ENCODE results near the genes HSD17B3 and HEMGN.

DNA sequence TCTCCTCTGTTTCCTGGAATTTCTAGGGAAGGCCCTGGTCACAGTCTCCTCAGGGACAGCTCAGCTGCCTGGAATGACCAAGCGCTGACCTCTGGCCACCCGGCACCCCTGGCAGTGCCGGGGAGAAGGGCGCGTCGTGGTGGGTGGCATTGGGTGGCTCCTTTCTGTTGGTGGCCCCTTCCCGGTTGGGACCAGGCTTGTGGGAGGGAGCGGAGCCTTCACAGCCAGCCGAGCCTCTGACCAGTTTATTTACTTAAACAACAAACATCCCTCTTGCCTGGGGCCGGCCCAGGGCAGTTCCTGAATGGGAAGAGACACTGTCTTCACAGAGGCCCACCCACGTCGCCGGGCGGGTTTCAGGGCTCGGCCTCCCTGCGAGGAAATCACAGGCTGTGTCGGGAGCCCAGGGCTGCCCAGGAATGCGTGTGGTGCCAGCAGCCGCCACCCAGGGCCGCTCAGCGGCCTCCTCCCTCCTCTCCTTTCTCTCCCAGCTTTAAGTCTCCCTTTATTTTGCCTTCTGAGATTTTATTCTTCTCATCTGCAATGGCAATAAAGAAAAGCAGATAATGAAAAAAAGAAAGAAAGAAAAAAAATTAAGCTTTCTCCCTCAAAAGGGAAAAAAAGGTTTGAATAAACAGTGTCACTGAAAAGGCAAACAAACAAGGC is 132.5 kb downstream of the HSD17B3 start:
- PRO-cap, result bidirectional peak, plus-strand start at position 386 of the sequence, minus-strand start at position 238 of the sequence

GRCh38 chr9:96301897-96302581 is at the start of gene HSD17B3:
Gene HSD17B3, minus strand, starts transcription at chr9:96302176.
- PRO-cap, result no peak

DNA sequence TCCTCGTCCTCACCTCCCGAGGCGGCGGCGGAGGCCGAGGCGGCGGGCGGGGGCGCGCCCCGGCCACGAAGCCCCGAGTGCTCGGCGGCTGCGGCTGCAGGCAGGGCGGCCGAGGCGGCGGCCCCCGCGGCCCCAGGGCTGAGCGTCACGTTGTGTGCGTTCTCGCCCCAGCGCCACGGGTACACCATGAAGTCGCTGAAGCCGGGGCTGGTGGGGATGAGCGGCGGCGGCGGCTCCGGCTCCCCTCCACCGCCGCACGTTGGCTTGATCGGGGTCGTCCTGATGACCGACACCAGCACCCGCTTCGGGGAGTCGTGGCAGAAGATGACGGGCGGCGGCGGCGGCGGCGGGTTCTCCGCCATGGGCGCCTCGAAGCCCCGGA is 532 bp downstream of the ZNF367 start:
- PRO-cap, result no peak

DNA sequence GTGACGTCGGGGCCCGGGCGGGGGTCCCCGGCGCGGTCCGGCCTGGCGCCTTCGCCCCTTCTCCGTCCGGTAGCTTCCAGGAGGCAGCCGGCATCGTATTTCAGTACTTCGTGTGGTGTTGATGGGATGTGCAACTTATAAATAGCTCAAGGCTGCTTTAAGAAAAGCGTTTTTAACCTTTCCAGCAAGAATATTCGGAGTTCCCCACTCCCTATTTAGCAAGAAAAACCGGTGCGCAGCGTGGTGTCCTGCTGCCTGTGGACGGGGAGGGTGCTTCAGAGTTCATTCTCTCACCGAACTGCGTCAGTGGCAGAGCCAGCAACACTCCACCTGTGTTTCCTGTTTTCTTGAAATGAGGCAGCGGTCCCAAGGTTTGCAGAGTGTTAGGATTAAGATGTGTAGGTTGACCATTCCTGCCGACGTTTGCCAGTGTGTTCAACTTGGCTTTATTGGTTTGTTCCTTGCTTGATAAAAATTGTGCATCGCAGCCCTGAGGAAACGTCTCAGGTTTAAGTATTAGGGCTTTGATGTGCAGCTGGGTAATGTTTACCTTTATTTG is 1.2 kb downstream of the HABP4 start:
- PRO-cap, result bidirectional peak, plus-strand start at position 380 of the sequence, minus-strand start at position 277 of the sequence

DNA sequence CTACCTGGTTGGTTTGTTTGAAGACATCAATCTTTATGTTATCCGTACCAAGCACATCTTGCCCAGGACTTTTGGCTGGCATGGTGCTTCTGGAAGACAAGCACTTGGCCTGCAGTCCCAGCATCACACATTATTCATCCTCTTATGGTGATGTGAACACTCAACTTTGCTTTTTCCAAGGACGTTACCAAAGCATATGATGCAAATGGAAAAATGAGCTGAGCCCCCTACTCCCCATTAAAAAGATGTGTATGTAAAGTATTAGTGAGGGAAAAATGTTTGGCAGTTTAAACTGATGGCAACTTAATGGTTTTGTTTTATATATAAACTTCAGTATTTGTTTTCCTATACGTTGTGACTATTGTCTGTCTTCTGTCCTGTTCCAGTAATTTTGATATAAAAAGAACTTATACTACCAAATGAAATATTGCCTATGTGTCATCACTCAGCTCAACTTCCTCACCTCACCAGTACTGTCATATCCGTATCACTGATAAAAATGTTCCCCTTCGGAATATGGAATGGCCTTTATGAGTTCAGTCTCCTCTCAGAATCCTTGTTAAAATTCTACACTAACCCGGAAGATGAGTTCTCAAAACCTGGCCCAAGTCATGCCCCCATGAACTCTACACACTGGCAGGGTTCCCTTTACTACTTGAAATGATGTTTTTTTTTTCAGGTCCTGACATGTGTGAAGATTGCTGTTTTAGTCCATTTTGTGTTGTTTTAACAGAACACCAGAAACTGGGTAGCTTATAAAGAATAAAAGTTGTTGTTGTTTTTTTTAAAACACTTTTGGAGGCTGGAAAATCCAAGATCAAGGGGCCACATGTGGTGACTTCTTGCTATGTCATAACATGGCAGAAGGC is 34.0 kb upstream of the ZNF510 start:
- PRO-cap, result no peak

DNA sequence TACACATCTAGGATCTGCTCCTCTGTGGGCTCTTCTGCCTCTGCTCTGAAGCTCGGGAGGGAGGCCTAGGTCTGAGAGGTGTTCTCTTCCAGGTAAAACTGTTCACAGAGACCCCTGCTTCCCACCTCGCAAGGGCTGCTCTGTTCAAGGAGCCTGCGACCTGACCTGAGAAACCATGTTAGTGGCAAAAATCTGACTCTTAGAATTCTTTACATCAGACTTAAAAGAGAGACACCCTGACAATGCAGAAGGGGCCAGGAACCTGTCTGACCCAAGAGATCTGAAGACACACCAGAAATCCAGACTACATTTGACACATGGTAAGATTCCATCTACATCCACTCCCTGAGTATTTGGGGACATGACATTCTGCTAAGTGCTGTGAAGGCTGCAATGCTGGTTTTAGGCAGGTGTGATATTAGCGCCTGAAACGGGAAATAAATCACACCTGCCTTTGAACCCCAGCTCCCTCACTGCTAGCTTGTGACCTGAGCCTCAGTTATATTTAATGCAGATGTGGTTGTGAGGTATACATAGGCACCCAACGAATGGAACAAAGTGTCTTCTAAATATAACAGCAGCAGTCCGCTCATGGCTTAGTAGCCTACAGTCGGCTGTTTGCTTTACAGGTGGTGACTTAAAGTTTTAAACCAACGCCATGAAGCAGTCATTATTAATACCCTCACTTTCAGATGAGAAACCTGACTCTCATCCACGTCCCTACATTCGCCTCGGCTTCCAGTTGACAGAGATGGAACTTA is 808 bp downstream of the ZNF782 start:
- PRO-cap, result no peak

DNA sequence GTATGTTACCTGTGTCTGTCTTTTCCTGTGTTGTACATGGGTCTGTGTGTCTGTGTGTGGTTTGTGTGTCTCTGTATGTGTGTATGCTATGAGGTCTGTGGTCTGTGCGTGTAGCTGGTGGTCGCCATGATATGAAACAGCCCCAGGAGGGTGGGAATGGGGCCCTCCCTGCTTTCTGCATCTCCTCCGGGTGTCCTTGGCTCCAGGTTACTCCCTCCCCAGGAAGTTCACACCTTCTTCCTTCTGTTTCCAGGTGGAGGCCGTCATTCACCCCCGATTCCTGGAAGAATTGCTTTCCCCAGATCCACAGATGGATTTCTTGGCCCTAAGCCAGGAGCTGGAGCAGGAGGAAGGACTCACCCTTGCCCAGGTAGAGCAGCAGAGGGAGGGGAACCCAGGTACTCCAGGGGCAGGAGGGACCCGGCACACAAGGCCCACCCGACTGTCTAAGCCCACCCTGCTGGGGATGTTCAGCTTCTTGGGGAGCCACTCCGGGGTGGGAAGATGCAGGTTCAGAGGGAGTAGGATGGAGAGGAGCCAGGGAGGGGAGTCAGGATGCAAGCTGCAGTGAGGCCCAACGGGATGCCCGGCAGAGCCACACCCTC is 9.1 kb downstream of the NUTM2G start:
- PRO-cap, result no peak

DNA sequence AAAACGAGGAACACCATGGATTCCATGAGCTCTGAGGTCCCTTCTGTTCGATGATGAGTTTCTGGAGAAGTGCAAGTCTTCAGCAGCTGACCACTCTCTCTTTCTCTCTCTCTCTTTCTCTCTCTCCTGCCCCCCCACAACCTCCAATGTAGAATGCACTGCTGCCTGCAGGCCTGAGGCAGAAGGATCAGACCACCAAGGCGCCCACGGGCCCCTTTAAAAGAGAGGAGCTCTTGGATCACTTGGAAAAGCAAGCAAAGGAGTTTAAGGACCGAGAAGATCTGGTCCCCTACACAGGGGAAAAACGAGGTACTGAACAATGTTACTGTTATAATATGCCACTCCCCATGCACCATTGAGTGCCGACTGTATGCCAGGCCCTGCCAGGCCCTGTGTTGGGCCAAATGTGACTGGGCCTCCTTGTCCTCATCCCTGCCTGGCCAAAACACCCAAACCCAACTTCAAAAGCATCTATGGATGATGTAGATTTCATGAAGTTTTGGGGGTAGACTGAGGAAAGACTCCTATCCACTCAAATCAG is 44.6 kb downstream of the TMOD1 start:
- PRO-cap, result no peak

- PRO-cap, result no peak
Measured at GRCh38 chr9:97591962-97592686, 41.0 kb downstream of the TSTD2 start.

DNA sequence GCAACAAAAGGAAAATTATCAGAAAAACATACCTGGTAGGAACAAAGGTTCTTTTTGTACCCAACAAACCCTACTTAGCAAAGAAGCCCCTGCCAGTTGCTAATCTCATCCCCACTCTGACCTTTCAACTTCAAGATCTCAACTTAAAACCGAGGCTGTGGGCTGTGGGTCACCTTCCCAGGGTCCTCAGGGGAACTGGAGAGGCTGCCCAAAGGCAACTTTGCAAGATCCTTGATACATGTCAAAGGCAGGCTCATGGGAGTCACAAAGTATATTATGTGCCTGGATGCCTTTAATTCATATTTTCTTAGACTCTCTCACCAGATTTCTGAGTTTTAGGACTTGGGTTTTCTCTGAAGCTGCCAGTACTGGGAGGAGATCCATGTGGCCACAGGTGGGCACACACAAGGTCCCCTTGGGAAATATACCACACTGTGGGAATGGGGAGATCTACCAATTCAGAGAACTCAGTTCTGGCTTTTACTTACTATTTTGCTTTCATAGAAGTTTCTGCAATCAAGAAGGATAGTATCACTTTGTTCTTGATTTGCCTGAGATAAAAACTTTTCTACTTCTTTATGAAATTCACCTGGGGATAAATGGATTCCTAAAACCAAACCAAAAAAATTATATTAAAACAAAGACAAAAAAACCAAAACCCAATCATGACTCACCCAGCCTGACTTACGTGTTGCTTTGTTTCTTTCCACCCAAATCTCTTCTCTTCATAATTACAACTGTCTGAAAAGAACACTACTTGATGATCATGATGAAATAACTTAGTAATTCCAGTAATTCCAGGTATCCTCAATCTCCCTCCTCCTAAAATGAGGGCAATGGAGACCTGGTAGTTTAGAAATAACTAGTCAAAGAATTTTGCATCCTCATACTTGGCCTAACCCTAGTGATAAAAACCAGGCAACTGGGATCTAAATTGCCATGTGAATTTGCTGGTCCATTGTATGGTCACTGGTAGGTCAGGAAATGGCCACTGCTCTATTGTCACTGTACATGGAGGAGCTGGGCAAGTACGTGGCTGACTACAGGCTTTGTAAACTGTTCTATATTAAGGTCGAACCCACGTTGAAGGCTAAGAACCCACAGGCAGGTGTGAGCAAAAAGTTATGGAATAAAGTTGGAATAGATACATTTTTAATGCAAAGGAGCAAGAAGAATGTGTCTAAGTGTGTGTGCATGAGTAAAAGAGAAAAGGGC is 27.1 kb downstream of the TSTD2 start:
- PRO-cap, result no peak

GRCh38 chr9:97625588-97626201 is 7.5 kb downstream of the TSTD2 start:
- PRO-cap, result no peak

DNA sequence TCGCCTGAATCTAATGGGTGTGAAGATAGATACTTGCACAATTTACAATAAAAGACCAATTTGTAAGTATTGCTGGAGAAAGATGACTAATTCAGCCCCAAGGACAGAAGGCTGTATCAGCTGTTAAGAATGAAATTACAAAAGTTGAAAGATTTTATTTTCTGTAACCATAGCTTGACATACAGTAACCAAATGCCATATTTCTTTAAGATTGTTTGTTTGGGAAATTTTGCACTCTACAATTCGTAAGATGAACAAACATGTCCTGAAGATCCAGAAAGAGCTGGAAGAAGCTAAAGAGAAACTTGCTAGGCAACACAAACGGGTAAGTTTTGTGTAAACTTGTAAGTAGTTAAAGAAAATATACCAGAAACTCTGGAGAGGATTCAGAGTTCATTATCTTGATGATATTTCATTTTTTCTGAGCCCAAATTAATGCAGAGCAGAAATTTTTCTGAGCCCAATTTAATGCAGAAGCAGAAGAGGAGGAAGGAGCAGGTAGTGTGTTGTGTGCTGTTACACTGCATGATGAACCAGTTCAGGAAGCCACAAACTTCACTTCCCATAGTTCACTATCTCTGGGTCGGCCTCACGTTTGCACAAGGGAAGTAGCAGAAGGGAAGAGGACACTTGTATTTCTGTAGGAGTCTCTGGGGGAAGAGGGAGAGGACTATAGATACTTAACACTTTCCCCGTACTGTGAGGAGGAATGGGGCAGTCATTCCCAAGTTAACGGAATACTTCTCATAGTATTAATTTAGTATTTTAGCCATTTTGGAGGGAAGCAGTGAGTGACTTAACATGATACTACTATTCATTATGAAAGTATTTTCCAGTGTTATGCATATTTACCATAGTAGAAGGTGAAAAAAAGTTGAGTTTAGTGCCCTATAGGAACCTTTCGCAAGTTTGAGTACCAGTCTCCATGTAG is 30.3 kb downstream of the XPA start:
- PRO-cap, result no peak

DNA sequence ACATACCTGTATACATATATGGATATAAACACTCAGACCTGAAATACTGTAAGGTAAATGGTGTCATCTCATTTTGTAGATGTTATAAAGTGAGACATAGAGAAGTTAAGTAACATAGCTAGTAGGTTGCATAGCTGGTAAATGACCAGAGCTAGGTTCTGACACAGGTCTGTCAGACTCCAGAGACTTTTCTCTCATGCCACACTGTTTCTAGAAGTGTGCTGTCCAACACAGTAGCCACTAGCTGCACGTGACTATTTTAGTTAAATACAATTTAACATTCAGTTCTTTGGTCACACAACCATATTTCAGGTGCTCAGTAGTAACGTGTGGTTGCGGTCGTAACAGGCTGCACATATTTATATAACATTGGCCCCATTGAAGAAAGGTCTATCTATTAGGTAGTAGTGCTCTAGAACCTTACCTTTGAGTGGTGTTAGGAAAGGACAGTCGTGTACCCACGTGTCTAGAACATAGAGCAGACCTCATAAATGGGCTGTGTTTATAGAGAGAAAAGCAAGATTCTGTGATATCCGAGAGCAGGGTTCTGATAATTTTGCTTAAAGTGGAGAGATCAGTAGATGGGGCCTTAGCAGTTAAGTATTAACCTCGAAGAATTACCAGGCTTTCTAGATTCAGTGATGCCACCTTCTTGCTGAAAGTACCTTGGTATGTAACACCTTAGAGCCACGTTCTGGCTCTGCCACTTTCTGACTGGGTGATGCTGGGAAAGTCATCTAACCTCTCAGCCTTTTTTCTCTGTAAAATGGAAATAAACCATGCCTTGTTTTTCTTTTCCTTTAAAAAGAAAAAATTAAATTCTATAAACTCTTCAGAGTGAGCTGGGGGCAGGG is 29.4 kb downstream of the XPA start:
- PRO-cap, result no peak

GRCh38 chr9:97670489-97671255 is 26.5 kb downstream of the XPA start:
- PRO-cap, result no peak

DNA sequence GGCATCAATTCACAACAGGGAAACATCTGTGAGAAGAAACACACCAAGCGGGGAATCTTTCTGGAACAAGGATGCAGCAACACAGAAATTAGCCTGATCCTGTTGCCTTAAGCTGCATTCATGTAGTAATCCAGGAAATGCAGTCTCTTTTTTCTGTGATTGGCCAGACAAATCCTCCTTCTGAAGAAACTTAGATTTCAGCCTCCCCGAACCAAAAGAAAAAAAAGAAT is 7.2 kb upstream of the XPA start:
- PRO-cap, result no peak

DNA sequence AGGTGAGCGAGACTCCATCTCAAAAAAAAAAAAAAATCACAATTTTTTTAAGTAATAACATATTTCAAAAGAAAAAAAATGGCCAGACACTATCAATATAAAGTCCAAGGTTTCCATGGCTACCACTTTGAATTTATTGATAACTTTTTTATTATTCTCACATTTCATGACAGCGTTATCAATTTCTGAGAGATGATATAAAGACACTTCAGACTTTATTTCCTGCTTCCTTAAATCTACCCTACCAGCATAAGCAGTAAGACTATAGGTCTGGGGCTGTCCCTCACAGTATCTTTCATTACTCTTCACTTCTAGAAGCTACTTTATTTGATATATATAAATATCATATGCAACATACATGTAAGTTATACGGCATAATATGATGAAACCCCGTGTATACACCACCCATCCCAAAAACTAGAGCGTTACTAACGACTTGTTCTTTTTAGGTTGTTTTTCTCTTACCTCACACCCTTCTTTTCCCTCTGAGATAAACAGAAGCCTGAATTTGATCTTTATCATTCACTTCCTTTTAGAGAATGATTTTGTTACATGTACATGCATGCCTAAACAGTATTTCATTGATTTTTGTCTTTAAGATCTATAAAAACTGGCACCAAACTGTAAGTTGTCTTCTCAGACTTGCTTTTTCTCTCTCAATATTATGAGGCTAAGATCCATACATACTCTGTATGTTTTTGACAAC is 3.8 kb downstream of the TRMO start:
- PRO-cap, result no peak

- PRO-cap, result no peak
Measured at GRCh38 chr9:97937703-97938606, at the start of gene HEMGN. Gene HEMGN, minus strand, starts transcription at chr9:97938172.

GRCh38 chr9:97983603-97984089 is 505 bp downstream of the ANP32B start:
- PRO-cap, result bidirectional peak, plus-strand start at chr9:97983808, minus-strand start at chr9:97983742

DNA sequence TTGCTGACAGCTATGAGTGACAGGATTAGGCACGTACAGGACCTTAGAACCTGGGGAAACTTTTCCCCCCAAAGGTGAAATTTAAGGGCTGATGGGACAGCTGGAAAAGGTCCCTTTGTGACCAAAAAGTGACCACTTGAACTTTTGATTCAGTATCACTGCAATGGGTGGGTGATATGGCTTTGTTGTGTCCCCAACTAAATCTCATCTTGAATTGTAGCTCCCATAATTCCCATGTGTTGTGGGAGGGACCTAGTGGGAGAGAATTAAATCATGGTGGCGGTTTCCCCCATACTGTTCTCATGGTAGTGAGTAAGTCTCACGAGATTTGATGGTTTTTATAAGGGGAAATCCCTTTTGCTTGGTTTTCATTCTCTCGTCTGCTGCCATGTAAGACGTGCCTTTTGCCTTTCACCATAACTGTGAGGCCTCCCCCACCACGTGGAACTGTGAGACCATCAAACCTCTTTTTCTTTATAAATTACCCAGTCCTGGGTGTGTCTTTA is 9.6 kb upstream of the NANS start:
- PRO-cap, result no peak

DNA sequence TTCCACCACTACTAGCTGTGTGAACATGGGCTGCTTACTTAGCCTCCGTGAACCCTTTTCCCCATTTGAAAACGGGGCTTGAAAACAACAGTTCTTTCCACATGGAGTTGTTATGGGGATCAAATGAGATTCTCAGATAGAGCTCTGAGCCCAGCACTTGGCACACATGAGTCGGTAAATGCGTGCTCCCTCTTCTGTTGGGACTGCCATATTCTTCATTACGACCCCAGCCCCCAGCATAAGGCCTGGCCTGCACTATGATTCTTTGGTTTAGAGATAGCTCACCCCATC is 887 bp downstream of the NANS start:
- PRO-cap, result no peak